Transverse colon (tissue), 4 donors: ENCODE measurements around a stretch of chrX.

DNA sequence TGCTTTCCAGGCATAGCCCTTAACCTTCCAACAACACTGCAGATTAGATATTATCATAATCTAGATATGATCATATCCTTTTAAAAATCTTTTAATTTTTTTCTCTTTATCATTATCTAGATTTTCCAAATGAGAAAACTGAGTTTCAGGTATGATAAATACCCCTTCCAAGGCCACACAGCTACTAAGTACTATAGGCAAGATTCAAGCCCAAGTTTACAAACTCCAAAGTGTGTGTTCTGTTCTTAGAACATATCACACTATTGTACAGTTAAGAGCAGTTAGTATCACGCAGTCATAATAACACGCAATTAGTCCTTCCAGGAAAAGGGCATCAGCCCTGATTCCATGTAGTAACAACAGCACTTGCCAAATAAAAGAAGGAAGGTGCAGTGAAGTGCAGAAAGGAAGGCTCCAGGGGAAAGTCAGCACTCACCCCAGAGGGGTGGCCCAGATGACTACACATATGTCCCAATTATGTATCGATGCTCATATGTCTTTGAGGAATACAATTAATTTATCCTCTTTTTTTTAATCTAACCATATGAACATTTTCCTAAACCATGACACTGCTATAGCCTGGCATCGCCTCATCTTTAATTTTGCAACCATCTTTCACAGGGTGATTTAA lies 4.5 kb downstream of the TASL start:
- PRO-cap: no peak
- RAMPAGE, long total RNA, 4 experiments: no peak in any of the 4 experiments

DNA sequence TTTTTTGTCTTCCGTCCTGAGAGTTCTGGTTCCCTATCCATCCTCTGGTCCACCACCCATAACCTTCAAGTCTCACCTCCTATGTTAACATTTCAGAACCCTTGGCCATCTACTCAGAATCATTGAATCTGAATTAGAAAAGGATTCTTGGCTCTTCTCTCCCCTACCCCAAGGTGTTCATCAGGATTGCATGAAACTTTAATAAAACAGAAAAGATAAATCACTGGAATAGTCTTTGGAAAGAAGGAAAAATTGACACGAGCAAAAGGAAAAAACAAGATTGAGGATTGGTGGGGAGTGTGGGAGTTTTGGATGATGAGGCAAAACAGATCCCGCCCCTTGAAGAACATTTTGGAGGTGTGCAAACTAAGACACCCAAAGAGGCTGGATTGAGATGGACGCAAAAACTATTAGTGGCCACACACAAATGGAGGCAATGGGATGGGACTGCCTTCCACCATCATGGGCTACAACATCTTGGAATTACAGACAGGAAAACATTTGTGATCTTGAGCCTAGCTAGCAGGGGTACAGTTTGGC lies 3.3 kb downstream of the TASL start:
- PRO-cap: no peak
- RAMPAGE, long total RNA, 4 experiments: no peak in any of the 4 experiments

- PRO-cap: no peak
- RAMPAGE, long total RNA, 4 experiments: no peak in any of the 4 experiments
Measured at GRCh38 chrX:30613515-30614275, 36.1 kb upstream of the TASL start.

DNA sequence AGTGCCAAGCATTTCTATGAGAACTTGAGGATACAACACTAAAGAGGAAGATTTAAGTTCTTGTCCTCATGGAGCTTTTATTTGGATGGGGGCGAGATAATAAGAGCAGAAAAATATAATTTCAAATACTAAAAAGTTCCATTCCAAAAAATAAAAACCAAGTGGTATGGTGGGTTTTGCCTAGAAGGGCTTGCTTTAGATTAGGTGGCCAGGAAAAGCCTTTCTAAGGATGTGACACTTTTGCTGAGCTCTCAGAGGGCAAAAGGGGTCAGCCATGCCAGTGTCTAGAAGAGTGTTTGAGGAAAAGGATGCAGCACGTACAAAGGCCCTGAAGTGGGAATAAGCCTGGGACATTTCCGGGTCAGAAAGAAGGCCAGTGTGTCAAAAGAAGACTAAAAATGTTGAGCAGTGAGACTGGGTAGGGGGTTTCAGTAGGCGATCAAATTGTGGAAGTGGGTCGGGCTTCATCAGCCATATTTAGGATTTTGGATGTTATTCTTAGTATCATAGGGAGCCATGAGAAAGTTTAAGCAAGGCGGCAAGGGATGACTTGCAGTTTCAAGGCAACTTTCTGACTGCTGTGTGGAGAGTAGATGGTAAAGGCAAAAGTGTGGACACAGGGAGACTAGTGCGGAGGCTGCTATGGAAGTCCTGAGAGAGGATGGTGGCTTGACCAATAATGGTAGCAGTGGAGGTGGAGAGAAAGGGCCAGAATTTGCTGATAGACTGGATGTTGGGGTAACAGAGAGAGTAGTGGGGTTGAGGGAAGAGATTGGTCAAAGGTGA lies 15.2 kb downstream of the GK start:
- PRO-cap: no peak
- RAMPAGE, long total RNA, 4 experiments: start-site peak on the plus strand in 1 of 4 experiments, centred at position 555 of the sequence, 14 reads per replicate

DNA sequence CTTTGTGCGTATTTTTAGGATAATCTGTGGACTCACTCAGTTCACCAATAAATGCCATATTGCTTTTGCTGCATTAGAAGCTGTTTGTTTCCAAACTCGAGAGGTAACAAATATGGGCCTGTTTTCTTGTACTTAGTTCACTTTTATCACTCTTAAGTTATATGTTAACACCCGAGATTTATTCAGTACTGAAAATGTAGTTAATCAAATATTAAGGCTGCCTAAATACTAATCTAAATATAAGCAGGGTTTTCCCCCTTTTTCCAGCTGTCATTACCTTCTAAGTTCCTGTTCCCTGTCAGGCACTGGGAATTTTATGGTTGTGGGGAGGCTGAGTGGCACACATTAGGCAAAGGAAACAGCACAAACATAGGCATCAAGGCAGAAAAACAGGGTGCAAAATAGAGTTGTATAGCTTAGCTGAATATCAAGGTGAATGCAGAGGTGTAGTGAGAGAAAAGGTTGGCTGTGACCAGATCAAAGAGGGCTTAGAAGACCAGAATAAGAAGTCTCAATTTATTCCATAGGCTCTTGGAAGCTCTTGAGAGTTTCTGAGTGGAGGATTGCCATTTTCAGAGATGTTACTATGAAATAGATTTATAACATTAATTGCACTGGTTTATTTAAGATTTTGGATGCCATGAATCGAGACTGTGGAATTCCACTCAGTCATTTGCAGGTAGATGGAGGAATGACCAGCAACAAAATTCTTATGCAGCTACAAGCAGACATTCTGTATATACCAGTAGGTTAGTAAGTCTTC lies 67.0 kb downstream of the GK start:
- PRO-cap: no peak
- RAMPAGE, long total RNA, 4 experiments: no peak in any of the 4 experiments

GRCh38 chrX:30971587-30972161 lies 82.6 kb upstream of the TAB3 start:
- PRO-cap: no peak
- RAMPAGE, long total RNA, 4 experiments: no peak in any of the 4 experiments

DNA sequence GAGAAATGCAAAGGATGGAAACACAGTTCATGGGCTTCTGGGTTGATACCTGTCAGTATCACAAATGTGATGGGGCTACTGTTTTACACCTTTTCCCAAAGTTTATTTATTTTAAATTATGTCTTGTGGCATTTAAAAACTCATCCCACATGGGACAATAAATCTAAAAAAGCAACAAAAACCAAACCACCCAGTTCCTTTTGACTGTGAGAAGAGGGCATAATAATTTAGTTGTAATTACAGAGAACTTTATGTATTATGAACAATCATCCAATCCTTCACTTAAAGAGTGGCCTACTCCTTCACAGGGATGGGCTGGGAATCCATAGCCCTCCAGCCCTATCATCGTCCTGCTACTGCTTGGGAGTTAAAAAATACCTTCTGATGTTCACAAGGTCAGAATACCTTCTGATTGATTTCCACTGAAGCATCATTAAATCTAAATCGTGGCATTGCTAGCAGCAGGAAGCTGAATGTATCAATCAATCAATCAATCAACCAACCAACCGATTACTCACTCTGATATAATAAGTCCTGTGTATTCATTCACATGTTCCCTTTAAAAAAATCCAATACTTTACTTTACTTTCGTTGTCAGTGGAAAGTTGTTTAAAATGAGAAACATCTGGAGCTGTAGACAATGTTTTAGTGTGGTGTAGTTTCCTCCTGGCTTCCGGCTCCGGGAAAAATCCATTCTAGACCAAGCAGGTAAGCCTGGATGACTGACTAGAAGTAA lies 48.7 kb upstream of the FTHL17 start:
- PRO-cap: no peak
- RAMPAGE, long total RNA, 4 experiments: no peak in any of the 4 experiments

DNA sequence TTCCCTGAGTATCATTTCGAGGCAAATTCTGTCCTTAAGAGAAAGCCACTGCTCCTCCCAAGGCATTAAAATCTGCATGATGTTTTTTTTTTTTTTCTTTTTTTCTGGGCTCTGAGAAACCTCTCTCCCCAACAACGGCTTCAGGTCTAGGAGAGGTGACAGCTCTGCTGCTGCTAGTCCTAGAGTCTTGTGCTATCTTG lies 528.8 kb upstream of the FTHL17 start:
- PRO-cap: unidirectional peak, plus-strand start at position 97 of the sequence
- RAMPAGE, long total RNA, 4 experiments: no peak in any of the 4 experiments

- PRO-cap: no peak
- RAMPAGE, long total RNA, 4 experiments: no peak in any of the 4 experiments
Measured at GRCh38 chrX:33195082-33195908, 16.1 kb downstream of the DMD start.

DNA sequence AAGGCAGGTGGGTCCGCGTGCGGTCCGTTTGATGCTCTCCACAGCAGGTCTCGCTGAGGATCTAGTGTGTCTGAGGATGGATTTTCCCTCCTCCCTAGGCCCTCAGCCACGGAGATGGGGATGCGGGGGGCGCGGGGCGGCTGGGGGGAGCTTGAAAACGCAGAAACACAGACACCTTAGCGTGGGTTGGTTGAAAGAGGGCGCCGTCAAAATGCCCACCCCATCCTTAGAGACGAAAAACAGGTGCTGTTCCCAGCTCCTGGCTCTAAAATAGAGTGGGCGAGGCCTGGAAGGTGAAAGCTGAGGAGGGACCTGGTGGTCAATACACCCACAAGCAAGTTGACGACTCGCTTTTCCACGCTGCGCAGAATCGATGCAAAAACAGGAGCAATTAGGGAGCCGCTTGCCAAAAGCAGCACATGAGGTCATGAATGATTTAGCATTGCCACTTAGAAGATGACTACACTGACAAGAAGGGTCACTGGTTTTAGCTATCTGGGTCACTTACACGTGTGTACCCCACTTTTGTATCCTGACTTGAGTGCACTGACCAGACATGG lies 405.4 kb downstream of the FAM47A start:
- PRO-cap: no peak
- RAMPAGE, long total RNA, 4 experiments: no peak in any of the 4 experiments

- PRO-cap: no peak
- RAMPAGE, long total RNA, 4 experiments: no peak in any of the 4 experiments
Measured at GRCh38 chrX:35439554-35439874, 358.6 kb upstream of the MAGEB16 start.

DNA sequence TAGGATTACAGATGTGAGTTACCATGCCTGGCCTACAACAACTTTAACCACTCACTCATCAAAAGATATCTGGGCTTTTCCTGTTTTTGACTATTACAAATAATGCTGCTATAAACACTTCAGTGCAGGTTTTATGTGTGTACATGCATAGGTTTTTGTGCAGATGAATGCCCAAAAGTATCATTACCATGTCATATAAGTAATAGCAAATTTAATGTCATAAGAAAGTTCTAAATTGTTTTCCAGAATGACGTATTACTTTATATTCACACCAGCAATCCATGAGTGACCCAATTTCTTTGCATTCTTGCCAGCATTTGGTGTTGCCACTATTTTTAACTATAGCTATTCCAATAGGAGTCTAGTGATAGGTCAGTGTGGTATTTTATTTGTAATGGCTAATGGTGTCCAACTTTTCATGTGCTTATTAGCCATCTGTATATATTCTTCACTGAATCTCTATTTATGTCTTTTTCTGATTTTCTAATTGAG lies 35.4 kb upstream of the CFAP47 start:
- PRO-cap: no peak
- RAMPAGE, long total RNA, 4 experiments: no peak in any of the 4 experiments

- PRO-cap: no peak
- RAMPAGE, long total RNA, 4 experiments: no peak in any of the 4 experiments
Measured at GRCh38 chrX:36375129-36375367, 455.5 kb downstream of the CFAP47 start.

GRCh38 chrX:37781237-37782468 lies 1.8 kb downstream of the CYBB start:
- PRO-cap: no peak
- RAMPAGE, long total RNA, 4 experiments: no peak in any of the 4 experiments

GRCh38 chrX:38282258-38282941 lies 44.9 kb downstream of the RPGR start:
- PRO-cap: no peak
- RAMPAGE, long total RNA, 4 experiments: start-site peak on the minus strand in 1 of 4 experiments, at chrX:38282423-38282580 at its widest, 10 reads per replicate

- PRO-cap: no peak
- RAMPAGE, long total RNA, 4 experiments: start-site peak on the minus strand in 2 of 4 experiments, at chrX:38286793-38287498 at its widest, 5 to 14 reads per replicate
Measured at GRCh38 chrX:38286529-38287359, 40.6 kb downstream of the RPGR start.

- PRO-cap: bidirectional peak, plus-strand start at chrX:38803804, minus-strand start at chrX:38803761; bidirectional peak, plus-strand start at chrX:38804185, minus-strand start at chrX:38803972
- RAMPAGE, long total RNA, 4 experiments: start-site peak on the plus strand in 4 of 4 experiments, at chrX:38804106-38804292 at its widest, 31 to 112 reads per replicate
Measured at GRCh38 chrX:38803497-38804540, 2.6 kb downstream of the MID1IP1 start.

- PRO-cap: no peak
- RAMPAGE, long total RNA, 4 experiments: no peak in any of the 4 experiments
Measured at GRCh38 chrX:38868664-38869696, 67.7 kb downstream of the MID1IP1 start.

DNA sequence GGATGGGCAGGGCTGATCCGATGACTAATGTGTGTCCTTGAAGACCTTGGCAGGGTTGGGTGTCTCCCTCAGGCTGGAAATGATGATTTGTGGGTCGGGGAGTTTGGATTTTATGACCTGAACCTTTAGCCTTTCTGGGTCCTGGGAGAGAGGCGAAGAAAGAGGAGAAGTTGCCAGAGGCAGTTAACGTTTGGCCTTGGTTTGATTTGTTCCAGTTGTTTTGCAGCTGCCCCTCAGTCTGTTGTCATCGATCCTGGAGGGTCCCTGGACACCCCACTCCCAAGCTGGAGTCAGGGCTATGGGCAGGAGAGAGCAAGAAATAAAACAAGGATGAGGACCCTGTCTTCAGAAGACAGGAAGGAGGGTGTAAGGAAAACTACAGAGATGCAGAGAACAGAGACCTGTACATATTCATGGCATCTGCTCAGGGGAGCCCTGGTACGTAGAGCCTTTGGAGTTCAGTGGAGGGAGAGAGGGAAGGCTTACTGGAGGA lies 425.2 kb downstream of the MID1IP1 start:
- PRO-cap: no peak
- RAMPAGE, long total RNA, 4 experiments: no peak in any of the 4 experiments

- PRO-cap: no peak
- RAMPAGE, long total RNA, 4 experiments: no peak in any of the 4 experiments
Measured at GRCh38 chrX:39296571-39297124, 495.4 kb downstream of the MID1IP1 start.